HT1080 (cell line): ENCODE measurements around the genes CCDC3 and SEPHS1.

DNA sequence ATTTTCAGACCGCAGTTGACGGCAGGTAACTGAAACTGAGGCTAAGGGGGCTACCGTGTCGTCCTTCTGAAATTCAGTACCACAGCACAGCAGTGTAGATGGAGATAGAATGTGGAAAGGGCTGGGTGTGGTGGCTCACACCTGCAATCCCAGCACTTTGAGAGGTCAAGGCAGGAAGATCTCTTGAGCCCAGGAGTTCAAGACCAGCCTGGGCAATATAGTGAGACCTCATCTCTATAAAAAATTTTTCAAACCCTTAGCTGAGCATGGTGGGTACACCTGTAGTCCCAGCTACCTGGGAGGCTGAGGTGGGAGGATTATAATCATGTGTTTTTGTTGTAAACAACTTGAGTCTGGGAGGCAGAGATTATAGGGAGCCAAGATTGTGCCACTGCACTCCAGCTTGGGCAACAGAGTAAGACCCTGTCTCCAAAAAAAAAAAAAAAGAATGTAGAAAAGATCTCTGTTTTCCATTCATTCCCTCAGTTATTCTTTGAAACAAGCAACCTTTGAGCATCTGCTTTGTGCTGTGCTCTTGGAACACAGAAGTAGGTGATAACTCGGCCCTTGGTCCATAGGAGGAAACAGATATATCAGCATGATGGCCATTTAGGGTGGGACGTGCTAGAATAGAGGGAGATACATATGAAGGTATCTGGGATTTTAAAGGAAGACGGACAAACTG lies 295.1 kb downstream of the CCDC3 start:
RAMPAGE:
- cytosol, long total RNA: no peak
- long total RNA: no peak
- nucleus, long total RNA: no peak

RAMPAGE:
- cytosol, long total RNA: no peak
- long total RNA: no peak
- nucleus, long total RNA: no peak
These were observed 104.6 kb downstream of the CCDC3 start for GRCh38 chr10:12896805-12897447.

DNA sequence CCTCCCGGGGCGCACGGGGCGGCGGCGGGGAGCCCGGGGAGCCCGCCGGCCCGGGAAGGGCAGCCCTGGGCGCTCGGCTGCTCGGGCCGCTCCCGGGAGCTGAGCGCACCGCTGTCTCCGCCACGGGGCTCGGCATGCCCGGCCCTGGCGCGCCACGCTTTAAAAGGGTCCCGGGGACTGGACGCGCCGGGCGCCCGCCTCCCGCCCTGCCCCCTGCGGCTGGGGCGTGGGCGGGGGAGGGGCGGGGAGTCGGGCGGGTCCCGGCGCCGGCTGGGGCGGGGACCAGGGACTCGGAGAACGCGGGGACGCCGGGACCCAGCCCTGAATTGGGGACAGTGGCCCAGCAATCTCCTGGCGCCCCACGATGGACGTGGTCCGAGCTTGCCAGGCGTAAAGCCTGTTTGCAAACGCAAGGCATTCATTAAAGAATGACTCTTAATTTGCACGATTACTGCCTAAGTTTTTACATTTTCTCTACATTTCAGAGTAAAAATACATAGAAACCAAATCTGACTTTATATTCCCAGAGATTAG lies at the start of gene CCDC3:
Gene CCDC3 (minus strand): TSS at position 136 of the 534 bp plus-strand sequence.
RAMPAGE:
- cytosol, long total RNA: no peak
- long total RNA: no peak
- nucleus, long total RNA: no peak

GRCh38 chr10:13091982-13092181 lies 8.1 kb upstream of the OPTN start:
RAMPAGE:
- cytosol, long total RNA: no peak
- long total RNA: no peak
- nucleus, long total RNA: no peak

GRCh38 chr10:13108838-13109465 lies 9.0 kb downstream of the OPTN start:
RAMPAGE:
- cytosol, long total RNA: no peak
- long total RNA: no peak
- nucleus, long total RNA: no peak

RAMPAGE:
- cytosol, long total RNA: no peak
- long total RNA: no peak
- nucleus, long total RNA: no peak
These were observed 29.0 kb downstream of the PHYH start for GRCh38 chr10:13270873-13271227.

DNA sequence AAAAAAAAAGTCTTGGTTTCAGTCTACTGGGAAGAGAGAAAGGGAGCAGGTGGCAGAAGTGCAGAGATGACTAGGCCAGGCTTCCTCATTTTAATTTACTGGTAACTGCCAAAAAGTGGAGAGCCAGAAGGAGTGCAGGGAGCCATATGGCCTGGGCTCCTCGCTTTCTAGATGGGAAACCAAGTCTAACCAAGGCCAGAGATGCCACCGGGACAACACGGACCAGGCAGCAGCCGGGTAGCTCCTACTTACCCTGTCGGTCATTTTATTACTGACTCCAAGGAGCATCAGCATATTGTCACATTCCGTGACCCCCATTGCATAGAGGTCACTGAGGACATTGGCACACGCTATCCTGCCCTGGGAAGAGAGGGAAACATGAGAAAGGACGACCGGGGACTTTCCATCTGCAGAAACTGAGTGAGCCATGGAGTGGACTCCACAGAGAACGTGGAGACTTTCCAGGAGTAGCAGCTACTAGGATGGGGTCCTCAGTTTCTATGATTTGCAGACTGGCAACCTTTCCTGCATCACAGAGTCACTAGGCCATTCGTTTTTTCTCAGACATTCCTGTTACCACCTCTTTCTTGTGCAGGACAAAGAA lies 12.0 kb downstream of the SEPHS1 start:
RAMPAGE:
- cytosol, long total RNA: no peak
- long total RNA: no peak
- nucleus, long total RNA: no peak

GRCh38 chr10:13347925-13348692 lies at the start of gene SEPHS1:
TSS of gene SEPHS1 (minus strand) at chr10:13348293.
RAMPAGE:
- cytosol, long total RNA: no peak
- long total RNA: no peak
- nucleus, long total RNA: no peak

DNA sequence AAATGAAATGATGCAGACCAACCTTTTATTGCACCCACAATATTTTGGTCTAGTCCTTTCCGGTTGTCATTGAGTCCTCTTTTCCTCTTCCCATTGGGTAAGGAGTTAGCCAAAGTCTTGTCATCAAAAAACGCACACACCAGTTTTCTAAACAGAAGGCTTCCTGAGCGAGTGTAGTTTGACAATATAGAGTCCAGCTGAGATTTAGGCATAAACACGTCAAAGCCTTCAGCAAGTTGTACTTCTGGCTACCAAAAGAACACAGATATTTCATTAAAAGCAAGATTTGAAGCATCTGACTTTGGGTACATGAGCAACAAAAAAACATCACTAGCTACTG lies 48.0 kb downstream of the BEND7 start:
RAMPAGE:
- cytosol, long total RNA: no peak
- long total RNA: no peak
- nucleus, long total RNA: no peak

DNA sequence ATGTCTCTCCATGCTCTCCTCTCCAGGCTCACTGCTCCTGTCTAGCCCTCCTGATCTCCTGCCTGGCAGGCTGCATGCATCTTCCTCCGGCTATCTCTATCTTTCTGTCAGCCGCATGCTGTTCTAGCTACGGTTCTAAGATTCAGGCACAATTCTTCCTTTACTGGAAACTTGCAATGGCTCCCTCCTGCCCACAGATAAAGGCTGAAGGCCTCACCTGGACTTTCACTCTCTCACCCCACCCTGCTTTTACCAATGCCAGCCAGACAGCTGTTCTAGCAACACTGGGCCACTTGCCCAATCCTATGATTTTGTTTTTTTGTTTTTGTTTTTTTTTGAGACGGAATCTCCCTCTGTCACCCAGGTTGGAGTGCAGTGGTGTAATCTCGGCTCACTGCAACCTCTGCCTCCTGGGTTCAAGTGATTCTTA lies 38.3 kb downstream of the BEND7 start:
RAMPAGE:
- cytosol, long total RNA: no peak
- long total RNA: no peak
- nucleus, long total RNA: no peak

RAMPAGE:
- cytosol, long total RNA: no peak
- long total RNA: no peak
- nucleus, long total RNA: no peak
These were observed 28.9 kb downstream of the BEND7 start for GRCh38 chr10:13499703-13500454.

RAMPAGE:
- cytosol, long total RNA: no peak
- long total RNA: no peak
- nucleus, long total RNA: no peak
These were observed 97.7 kb downstream of the PRPF18 start for GRCh38 chr10:13684293-13685019.

DNA sequence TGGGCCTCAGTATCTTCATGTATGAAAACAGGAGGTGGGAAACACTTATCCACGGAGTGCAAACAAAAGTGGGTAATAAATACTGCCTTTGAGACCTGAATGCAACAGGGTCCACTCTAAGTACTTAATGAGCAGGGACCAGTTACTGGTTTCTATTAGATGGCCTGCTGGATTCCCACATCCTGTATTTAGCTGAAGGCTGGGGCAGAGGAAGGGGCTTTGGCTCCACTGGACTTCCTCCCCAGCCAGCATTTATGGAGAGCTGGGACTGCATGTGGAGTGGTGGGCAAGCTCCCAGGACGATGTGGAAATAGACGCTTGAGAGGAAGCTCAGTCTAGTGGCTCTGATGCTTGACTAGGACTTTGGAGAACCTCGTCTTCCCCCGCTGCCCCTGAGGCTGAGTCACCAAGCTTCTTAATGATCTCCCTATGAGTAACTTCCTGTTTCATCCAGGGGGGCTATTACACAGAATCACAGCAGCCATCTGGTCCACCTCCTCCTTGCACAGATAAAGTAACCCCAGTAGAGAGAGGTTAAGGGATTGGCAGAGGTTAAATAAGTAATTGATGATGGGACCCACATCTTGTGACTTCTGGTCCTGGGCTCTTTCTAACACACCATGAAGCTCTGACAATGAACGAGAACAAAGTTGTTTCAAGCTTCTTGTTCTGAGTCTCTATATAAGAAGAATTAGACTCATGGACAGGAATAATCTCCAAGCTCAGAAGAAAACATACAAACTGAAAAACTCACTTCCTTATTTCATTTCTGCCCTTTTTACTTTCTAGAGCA lies 126.2 kb downstream of the PRPF18 start:
RAMPAGE:
- cytosol, long total RNA: no peak
- long total RNA: no peak
- nucleus, long total RNA: no peak

DNA sequence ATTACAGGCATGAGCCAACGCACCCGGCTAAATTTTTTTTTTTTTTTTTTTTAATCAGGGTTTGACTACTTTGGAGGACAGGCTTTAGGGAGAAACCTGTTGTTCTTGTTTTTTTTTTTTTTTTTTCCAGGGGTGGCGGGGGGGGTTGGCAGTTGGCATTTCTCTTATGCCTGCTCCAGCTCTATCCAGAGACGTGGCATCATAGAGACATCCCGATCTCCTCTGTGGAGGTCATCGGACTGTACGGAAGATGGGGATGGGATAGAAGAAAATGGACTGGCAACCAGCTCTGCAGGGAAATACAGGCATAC lies 130.8 kb downstream of the PRPF18 start:
RAMPAGE:
- cytosol, long total RNA: no peak
- long total RNA: no peak
- nucleus, long total RNA: no peak

DNA sequence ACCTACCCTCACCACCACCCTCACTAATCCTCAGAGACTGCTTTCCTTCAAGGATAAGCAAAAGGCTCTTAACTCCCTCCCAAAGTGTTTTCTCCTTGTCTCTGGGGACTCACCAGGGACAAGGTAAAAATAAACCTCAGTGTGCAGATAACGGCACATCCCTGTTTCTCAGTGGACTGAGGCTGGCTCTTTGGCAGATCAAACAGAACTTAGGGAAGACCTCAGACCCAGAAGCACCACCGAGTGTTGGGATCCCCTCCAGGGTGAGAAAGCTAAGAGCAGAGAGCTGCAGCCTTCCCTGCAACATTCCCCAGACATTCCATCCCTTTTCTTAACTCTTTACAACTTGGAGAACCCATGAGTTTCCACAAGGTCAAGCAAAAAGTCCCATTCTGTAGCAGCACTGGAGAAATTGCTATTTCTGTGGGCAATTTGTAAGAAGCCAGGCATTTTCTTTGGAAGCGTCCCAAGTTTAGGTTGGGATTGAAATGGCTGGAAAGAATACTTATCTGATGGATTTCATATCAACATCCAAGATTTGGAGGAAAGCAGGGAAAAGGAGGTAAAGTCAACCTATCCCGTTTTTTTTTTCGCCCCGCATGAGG lies 358.7 kb downstream of the FRMD4A start:
RAMPAGE:
- cytosol, long total RNA: no peak
- long total RNA: no peak
- nucleus, long total RNA: no peak

DNA sequence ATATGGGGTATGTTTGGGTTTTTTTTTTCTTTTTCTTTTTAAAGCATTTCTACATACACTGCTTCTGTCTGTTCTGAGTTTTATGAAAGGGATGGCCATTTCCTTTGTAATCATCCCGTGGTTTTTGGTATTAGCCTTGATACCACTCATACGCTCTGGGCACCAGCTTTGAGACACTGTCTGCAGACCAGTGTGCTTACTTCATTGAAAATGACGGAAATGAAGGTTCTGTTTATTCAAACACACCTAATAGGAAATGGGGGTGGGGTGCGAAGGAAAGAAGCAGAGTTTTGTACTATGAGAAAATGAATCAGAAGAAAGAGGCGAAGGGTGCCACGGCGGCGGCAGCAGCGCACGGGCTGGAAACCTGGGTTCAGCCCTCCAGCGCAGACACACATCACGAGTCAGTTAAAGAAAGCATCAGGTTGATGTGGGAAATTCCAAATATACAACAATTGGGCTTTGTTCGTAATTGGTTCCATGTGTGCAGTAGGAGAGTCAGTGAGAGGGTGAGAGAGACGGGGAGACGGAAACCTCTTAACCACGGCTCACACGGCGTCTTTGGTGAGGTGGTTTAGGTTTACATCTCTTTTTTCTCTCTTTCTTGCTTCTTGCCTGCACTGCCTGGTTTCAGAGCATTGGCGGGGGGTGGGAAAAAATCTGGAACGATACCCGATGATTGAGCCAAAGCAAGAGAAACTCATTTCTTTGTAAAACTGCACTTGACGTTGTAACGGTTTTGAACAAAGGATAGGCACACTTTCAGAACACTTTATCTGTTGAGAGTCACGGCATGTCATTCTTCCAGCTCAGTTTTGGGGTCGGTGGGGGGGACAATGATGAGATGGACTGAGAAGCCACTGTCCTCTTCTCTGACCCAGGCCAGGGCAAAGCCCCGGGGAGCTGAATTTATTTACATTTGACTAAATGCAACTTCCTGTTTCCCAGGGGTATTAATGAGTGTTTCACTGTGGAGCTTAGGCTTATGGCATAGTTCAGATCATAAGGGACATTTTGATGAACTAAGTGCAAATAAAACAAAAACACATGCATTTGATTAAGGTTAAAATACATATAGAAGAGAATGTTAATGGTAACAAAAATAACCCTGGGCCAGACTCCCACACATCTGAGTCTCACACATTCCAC lies 321.1 kb downstream of the FRMD4A start:
RAMPAGE:
- cytosol, long total RNA: no peak
- long total RNA: no peak
- nucleus, long total RNA: no peak

DNA sequence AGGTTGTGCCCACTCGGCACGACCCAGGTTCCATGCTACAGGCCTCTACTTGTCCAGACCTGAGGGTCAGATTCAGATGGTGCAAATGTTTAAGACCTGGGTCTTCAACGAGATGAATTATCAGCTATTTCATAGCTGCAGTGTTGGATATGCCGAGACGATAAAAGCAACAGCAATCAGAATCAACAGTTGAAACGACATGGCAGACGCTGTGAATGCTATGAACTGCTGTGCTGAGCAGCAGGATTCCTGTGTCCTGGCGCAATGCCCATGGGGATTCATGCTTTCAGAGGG lies 256.5 kb downstream of the FRMD4A start:
RAMPAGE:
- cytosol, long total RNA: no peak
- long total RNA: no peak
- nucleus, long total RNA: no peak

DNA sequence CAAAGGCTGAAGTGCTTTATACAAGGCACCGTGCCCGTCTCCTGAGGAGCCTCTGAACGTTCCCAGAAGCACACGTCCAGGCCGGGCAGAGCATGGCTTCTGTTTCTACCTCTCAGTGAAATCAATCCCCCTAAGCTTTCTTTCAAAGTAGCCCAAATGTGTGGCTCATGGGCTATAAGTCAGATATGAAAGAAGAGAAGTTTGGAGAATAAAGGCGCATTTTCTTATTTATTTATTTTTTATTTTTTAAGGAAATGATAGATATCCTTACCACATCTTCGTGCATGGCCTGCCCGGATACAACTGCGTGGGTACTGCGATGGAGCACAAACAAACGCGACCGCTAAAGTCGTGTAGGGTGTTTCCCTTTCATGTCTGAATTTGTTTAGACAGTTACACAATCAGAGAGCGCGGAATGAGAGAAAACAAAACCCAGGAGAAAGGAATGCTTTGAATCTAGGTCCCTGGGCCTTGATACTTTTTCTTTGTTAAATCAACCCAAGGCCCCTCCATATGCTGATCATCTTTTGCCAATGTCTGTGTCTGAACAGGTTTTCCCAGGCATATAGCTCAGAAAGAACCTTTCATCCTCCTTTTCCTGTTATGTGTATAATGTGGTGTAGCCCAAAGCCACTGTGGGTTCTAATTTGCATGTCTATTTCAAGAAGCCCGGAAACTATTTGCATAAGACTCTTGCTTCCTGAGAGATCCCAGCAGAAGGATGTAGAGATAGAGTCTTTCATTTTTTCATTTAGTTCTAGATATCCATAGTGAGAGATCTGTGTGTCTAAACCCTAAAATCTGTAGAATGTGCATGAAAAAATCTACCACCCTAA lies 145.9 kb downstream of the FRMD4A start:
RAMPAGE:
- cytosol, long total RNA: no peak
- long total RNA: no peak
- nucleus, long total RNA: no peak

RAMPAGE:
- cytosol, long total RNA: no peak
- long total RNA: no peak
- nucleus, long total RNA: no peak
These were observed 210.6 kb upstream of the FRMD4A start for GRCh38 chr10:14541138-14541862.

RAMPAGE:
- cytosol, long total RNA: no peak
- long total RNA: no peak
- nucleus, long total RNA: no peak
These were observed 190.0 kb downstream of the FAM107B start for GRCh38 chr10:14584538-14585235.